Lower leg skin (tissue), 2 donors: ENCODE measurements around a stretch of chr2.

DNA sequence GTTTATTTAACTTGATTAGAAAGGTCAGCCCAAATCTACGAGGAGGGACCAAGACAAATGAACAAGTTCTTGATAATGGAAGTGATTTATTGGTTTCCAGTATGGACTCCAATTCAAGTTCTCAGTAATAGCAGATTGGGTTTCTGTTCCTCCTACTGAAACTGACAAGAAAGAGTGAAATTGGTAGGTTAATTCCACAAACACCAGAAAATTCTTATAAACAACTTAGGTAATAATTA, 51.8 kb upstream of the EHBP1 start:
- PRO-cap, result no peak
- RAMPAGE, long total RNA, 2 experiments, result no peak in any of the 2 experiments

DNA sequence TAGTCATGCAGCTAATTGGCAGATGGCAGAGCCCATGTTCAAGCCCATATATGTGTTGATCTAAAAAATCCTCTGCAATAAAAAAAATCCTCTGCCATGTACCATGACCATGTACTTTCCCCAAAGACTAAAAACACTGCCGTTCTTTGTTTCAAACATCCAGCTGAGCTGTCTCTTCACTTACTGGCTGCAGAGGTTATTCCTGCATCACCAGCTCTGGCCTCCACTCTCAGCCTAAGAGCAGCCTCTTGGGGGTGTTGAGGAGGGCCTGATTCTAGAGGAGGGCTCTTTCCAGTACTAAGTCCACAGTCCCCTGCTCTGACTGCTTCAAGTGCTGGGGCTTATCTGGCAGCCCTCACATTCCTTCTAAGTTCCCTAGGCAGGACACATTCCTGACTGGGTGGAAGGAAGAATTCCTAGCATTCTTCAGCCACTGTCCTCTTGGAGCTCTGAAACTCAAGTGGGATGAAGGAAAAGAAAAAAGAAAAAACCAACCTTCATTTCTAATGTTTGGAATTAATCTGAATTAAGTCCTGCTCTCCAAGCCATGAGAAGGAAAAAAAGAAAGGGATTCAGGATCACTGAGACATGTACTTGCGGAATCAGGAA, 32.9 kb upstream of the EHBP1 start:
- PRO-cap, result no peak
- RAMPAGE, long total RNA, 2 experiments, result no peak in any of the 2 experiments

DNA sequence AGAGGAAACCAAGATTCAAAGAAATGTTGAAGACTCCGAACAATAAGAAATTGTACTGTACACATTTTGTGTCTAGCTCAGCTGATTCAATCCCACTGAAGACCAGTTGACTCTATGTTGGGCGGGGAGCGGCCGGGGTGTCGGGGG, 670 bp upstream of the EHBP1 start:
- PRO-cap, result no peak
- RAMPAGE, long total RNA, 2 experiments, result no peak in any of the 2 experiments

DNA sequence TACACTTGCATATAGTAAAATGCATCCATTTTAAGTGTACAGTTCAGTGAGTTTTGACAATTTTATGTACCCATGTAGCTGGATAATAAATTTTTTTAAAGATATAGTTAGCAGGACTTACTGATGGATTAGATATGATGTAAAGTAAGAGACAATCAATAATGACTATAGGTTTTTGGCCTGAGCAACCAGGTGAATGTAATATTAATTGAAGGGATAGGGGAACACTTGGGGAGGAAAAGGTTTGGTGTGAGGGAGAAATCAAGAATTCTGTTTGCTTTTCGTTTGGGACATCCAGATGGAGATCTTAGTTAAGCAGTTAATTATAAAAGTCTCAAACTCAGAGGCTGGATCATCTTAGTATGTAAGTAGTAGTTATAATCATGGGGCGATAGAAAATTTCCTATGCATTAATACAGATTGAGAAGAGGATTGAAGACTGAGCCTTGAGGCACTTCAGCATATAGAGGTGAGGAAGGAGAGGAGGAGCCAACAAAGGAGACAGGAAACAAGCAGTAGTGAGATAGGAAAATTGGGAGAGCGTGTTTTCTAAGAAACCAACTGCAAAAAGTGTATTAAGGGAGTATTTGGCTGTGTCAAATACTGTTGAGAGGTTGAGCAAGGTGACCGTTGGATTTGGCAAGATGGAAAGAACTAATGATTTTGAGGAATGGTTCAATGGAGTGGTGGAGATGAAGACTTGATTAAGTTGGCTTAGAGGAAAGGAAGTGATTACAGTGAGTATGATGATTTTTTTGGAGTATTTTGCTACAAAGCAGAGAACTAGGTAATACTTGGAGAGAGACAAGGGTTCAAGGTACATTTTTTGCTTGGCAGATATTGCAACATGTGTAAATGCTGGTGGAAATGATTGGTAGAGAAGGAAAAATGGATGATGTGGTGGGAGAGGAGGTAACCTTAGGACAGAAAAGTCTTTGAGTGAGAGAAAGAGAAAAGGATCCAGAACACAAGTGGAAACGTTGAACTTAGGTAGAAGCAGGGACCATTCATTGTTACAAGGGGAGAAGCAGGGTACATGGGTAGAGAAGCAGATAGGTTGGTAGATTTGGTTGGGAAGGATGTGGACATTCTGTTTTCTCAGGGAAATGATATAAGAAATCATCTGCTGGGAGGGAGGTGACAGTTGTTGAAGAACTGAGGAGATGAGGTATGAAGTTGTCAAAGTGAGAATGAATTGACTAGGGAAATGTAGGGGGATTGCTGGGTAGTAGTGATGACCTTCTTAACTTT, 6.1 kb downstream of the EHBP1 start:
- PRO-cap, result no peak
- RAMPAGE, long total RNA, 2 experiments, result no peak in any of the 2 experiments

GRCh38 chr2:62903362-62903814, 147.2 kb upstream of the OTX1 start:
- PRO-cap, result no peak
- RAMPAGE, long total RNA, 2 experiments, result no peak in any of the 2 experiments

DNA sequence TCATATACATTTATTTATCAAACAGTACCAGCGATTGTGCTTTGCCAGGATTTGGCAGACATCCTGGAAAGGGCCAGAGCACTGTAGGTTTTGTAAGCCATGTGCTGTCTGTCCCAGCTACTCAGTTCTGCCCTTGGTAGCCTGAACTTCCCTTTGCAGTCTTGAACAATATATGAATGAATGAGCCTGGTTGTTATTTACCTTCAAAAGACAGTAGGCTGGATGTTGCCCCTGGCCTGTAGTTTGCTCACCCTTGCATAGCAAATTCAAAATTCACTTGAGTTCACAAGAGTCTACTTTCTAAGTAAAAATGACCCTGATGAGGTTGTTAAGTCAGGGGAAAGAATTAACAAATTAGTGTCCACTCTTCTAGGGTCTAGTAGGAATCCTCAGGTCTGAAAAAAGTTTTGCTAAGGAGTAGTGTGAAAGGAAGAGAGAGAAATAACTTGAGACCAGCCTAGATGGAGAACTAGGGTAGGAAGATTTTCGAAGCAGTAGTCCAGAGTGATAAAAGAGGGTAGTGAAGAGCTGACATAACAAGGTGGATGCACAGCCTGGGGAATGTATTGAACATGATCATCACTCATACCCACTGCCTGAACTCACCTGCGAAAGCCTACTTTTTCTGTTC, 68.3 kb upstream of the OTX1 start:
- PRO-cap, result no peak
- RAMPAGE, long total RNA, 2 experiments, result no peak in any of the 2 experiments

- PRO-cap, result no peak
- RAMPAGE, long total RNA, 2 experiments, result no peak in any of the 2 experiments
Measured at GRCh38 chr2:63044521-63044924, 6.1 kb upstream of the OTX1 start.

DNA sequence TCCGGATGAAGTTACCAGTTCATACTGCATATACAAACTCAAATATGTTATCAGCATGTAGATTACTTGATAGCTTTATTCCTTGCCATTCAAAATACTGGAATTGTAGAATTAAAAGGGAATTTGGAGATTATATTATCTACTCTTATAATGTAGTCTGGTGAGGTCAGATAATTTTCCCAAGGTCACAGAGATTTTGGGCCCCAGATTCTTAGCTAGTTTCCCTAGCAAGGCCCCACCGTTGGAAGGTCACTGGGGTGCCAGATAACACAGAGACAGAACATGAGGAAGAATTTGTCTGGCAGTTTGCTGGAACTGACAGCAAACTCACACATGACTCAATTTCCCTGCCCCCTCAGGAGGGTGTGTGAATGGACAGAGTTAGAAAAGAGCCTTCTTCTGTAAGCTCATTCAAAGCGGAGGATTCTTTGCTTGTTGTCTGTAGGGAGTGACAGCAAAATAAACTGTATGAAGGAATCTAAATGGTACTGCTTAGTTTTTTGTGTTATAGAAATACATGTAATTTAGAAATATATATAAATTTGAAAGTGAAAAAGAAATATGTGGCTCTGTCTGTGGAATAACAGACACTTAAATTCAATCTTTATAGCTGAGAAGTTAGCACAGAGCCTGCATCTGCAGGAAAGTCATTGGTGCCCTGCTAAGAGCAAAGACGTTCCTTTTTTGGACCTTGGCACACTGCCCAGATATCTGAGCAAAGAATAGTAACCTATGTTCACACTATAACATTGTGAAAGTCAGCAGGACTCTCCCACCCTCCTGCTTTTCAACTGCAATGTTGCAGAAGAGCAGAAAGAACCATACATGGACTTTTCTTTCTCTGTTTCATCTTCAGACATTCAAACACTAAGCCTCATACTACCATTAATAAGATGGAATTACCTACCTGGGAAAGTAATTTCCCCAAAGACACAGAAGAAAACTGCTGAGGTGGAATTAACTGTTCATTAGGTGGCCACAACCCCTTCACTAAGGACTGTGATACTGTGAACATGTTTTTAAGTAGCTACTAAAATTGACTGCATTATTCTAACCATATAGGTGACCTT, 2.1 kb downstream of the MDH1 start:
- PRO-cap, result no peak
- RAMPAGE, long total RNA, 2 experiments, result no peak in any of the 2 experiments

- PRO-cap, result no peak
- RAMPAGE, long total RNA, 2 experiments, result no peak in any of the 2 experiments
Measured at GRCh38 chr2:63729257-63730003, 112.3 kb upstream of the UGP2 start.

GRCh38 chr2:63840001-63840752, 1.5 kb upstream of the UGP2 start:
- PRO-cap, result no peak
- RAMPAGE, long total RNA, 2 experiments, result no peak in any of the 2 experiments

- PRO-cap, result bidirectional peak, plus-strand start at chr2:63840993, minus-strand start at chr2:63840822; bidirectional peak, plus-strand start at chr2:63841528, minus-strand start at chr2:63841352
- RAMPAGE, long total RNA, 2 experiments, result start-site peak on the plus strand in 2 of 2 experiments, at chr2:63840985-63841135 at its widest, 24 to 487 reads per replicate
Measured at GRCh38 chr2:63840920-63841474, 699 bp upstream of the UGP2 start.

- PRO-cap, result no peak
- RAMPAGE, long total RNA, 2 experiments, result no peak in any of the 2 experiments
Measured at GRCh38 chr2:64076628-64077324, 57.5 kb upstream of the VPS54 start.

GRCh38 chr2:64122229-64123062, 21.8 kb downstream of the PELI1 start:
- PRO-cap, result no peak
- RAMPAGE, long total RNA, 2 experiments, result start-site peak on the minus strand in 2 of 2 experiments, at chr2:64122508-64122551 at its widest, 60 to 81 reads per replicate

- PRO-cap, result no peak
- RAMPAGE, long total RNA, 2 experiments, result no peak in any of the 2 experiments
Measured at GRCh38 chr2:64143313-64143614, 956 bp downstream of the PELI1 start.

DNA sequence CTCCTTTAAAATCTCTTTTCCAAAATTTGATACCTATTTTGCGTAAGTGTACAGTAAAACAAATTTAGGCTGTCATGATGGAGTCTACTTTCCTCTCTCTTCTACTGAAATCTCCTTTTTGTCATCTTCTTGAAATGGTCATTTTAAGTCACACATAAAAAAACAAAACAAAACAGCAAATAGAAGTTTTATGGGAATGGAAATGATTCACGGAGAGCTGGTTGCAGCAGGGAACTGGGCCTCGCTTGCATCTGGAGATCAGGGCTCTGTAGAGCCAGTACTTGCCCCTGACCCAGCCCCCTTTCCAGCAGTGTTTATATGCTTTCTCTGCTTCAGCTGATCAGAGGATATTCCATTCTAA, 59.2 kb upstream of the PELI1 start:
- PRO-cap, result no peak
- RAMPAGE, long total RNA, 2 experiments, result no peak in any of the 2 experiments

DNA sequence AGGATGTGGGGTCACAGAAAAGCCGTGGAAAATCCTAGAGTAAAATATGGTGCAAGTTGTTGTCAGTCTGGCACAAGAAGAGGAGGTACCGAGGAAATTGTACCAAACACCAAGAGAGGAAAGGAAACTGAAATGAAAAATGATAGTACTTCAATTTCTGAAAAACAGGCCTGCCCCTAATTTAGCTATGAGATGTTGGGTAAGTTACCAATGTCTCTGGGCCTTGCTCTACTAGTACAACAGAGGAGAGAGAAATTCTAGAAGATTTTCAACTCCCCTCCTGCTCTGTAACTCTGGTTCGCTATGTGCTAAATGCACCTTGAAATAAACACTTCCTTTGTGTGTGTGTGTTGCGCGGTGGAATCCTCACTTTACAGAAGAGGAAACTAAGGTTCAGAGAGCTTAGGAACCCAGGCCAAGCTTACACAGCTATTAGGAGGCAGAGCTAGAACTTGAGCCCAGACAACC, 78.9 kb upstream of the PELI1 start:
- PRO-cap, result no peak
- RAMPAGE, long total RNA, 2 experiments, result no peak in any of the 2 experiments

GRCh38 chr2:64228714-64229023, 84.4 kb upstream of the PELI1 start:
- PRO-cap, result no peak
- RAMPAGE, long total RNA, 2 experiments, result no peak in any of the 2 experiments

DNA sequence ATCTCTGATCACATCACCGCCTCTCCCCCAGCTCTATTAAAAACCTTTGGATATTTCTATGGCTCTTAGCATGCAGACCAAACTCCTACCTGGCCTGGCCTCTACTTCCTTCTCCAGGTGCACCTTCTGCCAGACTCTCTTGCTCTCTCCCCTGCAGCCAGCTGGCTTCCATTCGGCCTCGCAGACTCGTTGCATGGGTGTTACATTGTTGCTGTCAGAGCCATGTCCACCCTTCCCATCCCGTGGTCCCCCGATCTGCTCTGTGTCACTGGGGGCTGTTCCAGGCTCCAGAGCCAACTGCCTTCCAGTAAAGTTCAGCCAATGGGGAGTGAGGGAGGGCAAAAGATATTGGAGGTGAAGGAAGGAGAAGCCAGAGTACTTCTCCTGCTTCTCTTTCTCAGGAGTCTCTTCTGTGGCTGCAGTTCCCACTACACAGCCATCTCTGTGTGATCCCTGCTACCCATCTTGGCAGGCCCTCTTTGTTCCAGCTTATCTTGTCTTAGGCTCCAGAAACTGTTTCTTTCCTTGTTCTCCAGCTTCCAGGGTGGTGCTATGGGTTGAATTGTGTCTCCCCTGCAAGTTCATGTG, 112.4 kb upstream of the LGALSL start:
- PRO-cap, result no peak
- RAMPAGE, long total RNA, 2 experiments, result no peak in any of the 2 experiments

DNA sequence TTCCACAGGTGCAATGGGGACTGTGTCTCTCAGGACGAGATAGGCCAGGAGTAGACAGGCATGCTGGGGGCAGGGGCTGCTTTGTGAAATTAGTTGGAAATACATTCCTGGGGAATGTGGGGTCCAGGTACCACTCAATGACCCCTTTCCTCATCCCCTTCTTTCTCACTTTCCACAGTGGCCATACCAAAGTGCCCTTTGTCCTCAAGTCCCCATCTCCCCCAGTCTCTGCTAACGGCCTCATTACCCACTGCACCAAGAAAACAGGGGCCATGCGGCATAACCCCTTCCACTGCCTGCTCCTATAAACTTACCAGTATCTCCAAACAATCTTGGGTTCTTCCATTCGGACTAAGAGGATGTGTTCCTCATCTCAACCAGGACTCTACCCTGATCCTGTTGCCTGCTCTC, 72.0 kb upstream of the LGALSL start:
- PRO-cap, result unidirectional peak, minus-strand start at position 226 of the sequence
- RAMPAGE, long total RNA, 2 experiments, result no peak in any of the 2 experiments

- PRO-cap, result no peak
- RAMPAGE, long total RNA, 2 experiments, result no peak in any of the 2 experiments
Measured at GRCh38 chr2:64406247-64406632, 47.7 kb upstream of the LGALSL start.